HEK293 (cell line): ENCODE measurements around the gene CAPN7.

DNA sequence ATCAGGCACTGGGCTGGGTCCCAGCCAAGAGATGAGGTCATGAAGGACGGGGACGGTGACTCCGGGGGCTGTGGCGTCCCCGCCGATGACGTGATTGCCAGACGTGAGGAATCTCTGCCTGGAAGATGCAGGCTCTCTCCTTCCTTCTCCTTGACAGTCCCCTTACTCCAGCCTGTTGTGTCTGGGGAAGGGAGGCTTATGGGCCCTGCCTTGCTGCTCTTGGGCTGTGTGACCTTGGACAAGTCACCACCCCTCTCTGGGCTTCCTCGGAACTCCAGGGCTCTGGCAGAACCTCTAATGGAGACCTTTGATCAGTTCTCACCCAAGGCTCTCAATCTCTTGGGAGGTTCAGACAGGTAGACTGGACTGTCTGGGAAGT lies 116.9 kb downstream of the FBLN2 start:
- PRO-cap, result no peak
- RRBS, 2 experiments, result no CpG with 5 or more reads among the region's 9 CpGs

GRCh38 chr3:14046878-14047412 lies 77.7 kb downstream of the CHCHD4 start:
- PRO-cap, result no peak
- RRBS, 2 experiments, result no CpG with 5 or more reads among the region's 9 CpGs

DNA sequence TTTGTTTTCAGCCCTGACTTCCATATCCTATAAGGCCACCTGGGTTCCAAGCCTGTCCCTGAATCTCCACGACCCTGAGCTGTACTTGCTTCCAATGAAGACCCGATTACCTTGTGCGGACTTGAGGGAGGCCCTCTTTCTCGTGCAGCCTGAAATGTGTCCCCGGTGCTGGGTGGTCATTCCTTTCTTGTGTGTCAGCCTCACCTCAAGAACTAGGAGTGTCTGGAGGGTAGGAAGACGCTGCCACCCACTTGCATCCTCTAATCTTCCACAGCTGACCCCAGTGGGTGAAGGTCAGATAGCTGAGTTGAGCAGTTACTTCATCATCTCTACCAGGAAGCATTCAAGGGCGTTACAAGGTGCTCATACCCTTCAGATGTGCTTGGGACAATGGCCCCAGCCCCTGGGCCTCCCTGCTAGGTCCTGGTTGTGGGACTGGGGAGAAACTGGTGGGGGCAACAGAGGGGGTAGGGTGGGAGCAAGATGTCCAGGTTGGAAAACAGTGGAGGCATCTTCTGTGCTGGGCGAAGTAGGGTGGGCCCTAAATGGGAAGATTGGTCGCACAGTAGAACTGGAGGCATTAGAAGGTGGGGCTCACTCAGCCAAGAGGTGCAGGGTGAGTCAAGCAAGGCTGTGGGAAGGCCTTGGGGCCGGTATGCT lies 74.2 kb downstream of the LSM3 start:
- PRO-cap, result no peak
- RRBS, 2 experiments, result no CpG with 5 or more reads among the region's 10 CpGs

- PRO-cap, result no peak
- RRBS, 2 experiments, result no CpG with 5 or more reads among the region's 6 CpGs
These were observed 106.6 kb upstream of the SLC6A6 start for GRCh38 chr3:14295785-14296270.

GRCh38 chr3:14415265-14415856 lies 13.0 kb downstream of the SLC6A6 start:
- PRO-cap, result no peak
- RRBS, 2 experiments, result no CpG with 5 or more reads among the region's 6 CpGs

DNA sequence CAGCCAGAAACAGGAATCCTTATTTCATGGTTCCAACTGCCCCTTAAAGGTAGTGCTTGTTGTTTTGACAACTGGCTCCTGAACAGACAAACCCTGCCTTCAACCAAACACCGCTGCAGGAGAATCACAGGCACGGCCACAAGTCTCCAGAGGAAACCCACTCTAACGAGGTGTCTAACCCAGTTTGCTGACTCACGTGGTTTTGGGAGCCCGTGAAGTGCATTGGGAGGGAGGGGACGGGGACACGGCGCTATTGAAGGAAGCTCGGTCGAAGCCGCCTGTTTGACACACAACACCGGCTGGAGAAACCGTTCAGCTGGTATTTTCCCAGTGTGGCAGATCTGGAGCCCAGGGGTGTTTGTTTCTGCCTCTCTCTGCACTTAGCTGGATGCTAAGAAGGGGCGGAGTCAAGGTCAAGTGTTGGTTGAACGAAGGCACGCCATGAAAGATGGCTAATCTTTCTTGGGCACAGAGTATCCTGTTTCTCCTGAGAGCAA lies 22.3 kb downstream of the SLC6A6 start:
- PRO-cap, result no peak
- RRBS, 2 experiments, result no CpG with 5 or more reads among the region's 16 CpGs

- PRO-cap, result no peak
- RRBS, 2 experiments, result 69 to 100% methylated on average over 1 of the region's 15 CpGs
These were observed 33.0 kb downstream of the SLC6A6 start for GRCh38 chr3:14435277-14435897.

DNA sequence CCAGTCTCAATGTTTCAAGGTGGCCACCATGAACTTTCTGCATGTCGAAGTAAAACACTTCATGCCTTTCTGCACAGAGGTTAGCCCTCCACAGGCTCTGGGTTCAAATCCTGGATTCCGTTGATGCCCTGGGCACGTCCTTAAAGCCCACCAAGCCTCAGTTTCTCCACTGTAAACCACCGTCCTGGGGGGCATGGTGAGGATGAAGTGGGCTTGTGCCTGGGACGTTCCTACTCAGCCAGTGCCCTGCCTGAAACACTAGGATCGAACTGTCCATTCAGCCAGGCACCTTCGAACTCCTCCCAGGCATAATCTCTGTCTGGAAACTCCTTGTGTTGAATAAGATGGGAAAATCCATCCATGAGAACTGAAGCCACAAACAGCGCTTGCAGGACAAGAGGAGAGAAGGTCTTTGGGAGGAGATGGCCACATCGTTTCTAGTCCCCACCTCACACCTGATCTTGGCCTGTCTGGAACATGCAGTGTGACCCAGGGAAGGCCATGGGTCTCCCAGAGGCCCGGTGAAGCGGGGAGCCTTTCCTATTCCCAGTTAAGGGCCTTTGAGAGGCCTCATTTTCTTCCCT lies 62.5 kb downstream of the SLC6A6 start:
- PRO-cap, result no peak
- RRBS, 2 experiments, result no CpG with 5 or more reads among the region's 11 CpGs

- PRO-cap, result no peak
- RRBS, 2 experiments, result no CpG with 5 or more reads among the region's 22 CpGs
These were observed 17.9 kb downstream of the GRIP2 start for GRCh38 chr3:14521977-14522861.

GRCh38 chr3:14538725-14539047 lies 1.5 kb downstream of the GRIP2 start:
- PRO-cap, result no peak
- RRBS, 2 experiments, result no CpG with 5 or more reads among the region's 1 CpG

DNA sequence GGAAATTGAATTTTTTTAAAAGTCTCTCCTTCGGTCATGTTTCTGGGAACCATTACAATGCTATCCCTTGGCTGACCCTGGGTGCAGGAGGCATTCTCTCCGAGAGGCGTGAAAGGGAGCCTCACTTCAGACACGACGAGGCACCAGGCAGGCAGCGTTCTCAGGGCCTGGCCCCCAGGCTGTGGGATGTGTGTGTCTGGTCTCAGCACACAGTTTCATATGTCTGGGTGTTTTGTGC lies 33.9 kb downstream of the FGD5 start:
- PRO-cap, result no peak
- RRBS, 2 experiments, result no CpG with 5 or more reads among the region's 6 CpGs

DNA sequence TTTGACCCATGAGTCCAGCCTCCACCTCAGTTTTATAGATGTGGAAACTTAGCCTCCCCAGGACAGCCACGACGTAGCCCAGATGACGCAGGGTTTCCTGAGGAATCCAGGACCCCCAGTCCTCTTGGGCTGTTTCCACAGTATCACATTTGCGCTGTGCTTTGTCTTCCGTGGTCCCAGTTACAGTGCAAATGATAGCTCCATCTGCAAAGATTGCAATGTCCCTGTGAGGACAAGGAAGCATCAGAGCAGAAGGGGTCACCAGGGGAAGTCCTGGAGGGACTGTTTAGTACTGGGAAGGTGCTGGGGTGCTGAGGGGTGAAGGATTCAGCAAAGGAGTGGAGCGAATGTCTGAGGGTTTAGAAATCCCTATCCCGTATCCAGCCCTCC lies 34.2 kb downstream of the FGD5 start:
- PRO-cap, result no peak
- RRBS, 2 experiments, result no CpG with 5 or more reads among the region's 7 CpGs

- PRO-cap, result no peak
- RRBS, 2 experiments, result no CpG with 5 or more reads among the region's 2 CpGs
These were observed 878 bp upstream of the NR2C2 start for GRCh38 chr3:14946603-14946807.

DNA sequence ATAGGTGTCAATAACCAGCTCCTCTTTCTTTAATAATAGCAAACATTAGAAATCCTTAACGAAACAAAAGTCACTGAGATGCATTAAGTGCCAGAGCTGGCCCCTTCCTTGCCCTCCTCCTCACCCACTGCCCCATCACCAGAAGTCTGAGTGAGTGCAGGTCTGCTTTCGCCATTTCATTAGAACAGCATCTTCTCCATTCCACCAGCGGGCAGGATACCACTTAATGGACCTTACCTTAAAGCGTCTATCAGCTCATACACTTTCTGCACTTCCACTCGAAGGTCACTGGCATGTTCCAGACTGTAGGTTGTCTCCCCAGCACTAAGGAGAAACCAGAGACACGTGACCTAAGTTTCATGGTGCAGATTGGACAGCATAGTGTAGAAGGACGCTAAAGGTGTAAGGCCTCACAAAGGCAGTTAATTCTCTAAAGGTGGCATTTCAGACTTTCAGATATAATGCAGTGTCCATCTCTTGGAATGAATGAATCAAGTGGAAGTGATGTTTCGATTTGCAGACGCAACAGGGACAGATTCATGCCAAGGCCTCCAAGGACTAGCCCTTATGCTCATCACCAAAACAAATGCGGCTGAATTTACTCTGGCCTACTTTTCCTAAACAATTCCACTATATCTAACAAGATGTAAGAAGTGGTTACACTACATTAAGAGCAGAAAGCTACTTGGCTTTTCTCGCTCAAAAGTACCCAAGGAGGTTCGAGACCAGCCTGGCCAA lies 12.9 kb upstream of the MRPS25 start:
- PRO-cap, result no peak
- RRBS, 2 experiments, result no CpG with 5 or more reads among the region's 12 CpGs

GRCh38 chr3:15186547-15186945 lies 19.5 kb upstream of the CAPN7 start:
- PRO-cap, result unidirectional peak, plus-strand start at chr3:15186667
- RRBS, 2 experiments, result 32% methylated on average over 2 of the region's 15 CpGs; no CpG with 5 or more reads in 1 of the 2 experiments

GRCh38 chr3:15205716-15206931 lies at the start of gene CAPN7:
Gene CAPN7, plus strand, starts transcription at chr3:15206246.
- PRO-cap, result bidirectional peak, plus-strand start at chr3:15206290, minus-strand start at chr3:15206017; bidirectional peak, plus-strand start at chr3:15206753, minus-strand start at chr3:15206490; bidirectional peak, plus-strand start at chr3:15206827, minus-strand start at chr3:15206847
- RRBS, 2 experiments, result under 1 to 1% methylated on average over 41 to 42 of the region's 115 CpGs

GRCh38 chr3:15330217-15330674 lies 2.1 kb downstream of the SH3BP5 start:
- PRO-cap, result no peak
- RRBS, 2 experiments, result no CpG with 5 or more reads among the region's 8 CpGs

DNA sequence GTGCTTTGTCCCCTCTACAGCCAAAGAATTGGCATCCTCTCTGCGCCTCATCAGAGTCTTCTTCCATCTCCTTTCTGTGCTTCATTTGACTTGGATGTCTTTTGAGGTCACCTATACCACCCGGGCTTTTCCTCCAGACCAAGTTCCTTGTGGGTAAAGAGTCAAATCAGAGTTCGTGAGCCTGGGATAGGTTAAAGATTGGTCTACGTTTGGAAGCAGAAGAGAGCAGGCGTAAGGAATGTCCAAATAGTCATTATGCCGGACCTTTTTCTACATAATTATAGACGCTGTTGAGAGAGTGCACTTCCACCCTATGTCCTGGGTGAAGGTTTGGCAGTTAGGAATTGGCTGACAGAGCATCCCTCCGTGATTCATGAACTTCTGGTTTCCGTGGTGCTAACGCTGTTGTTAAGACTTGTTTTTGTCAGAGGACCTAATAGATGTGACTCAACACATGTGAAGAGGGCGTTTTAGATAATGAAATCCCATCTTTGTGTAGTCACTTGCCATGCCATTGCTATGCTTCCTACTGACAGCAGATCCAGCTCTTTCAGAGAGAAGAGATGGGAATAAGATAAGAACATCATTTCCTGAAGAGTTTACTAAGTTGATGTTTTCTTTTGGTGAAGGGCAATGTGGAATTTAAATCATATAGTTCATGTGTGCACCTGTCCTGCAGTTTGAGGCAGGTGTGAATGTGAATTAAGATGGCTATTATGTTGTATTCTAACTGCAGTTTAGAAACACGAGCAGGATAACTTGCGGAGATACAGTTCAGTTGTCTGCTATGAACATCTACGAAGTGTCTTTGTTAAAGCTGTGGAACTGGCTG lies 1.2 kb downstream of the EAF1 start:
- PRO-cap, result no peak
- RRBS, 2 experiments, result no CpG with 5 or more reads among the region's 14 CpGs

DNA sequence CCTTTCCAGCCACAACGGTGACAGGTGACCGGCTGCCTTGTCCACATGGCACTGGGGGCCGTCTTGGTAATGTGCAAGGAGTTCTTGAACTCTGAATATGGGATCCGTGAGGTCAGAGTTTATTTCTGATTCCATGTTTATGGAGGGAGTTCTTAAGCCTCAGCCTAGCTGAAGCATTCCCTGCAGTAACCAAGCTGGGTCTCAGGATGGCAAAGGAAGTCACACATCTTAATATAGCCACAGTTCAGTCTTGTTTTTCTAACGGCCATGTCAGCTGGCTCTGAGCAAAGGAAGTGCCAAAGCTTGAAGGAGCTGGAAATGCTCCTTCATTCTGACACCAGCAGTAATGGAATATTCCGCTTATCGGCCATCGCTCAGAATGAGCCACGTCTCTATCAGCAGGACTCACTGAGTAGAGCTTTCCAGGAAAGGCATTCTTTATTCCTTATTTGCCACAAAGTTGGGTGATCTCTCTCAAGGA lies 40.5 kb downstream of the EAF1 start:
- PRO-cap, result no peak
- RRBS, 2 experiments, result no CpG with 5 or more reads among the region's 9 CpGs

DNA sequence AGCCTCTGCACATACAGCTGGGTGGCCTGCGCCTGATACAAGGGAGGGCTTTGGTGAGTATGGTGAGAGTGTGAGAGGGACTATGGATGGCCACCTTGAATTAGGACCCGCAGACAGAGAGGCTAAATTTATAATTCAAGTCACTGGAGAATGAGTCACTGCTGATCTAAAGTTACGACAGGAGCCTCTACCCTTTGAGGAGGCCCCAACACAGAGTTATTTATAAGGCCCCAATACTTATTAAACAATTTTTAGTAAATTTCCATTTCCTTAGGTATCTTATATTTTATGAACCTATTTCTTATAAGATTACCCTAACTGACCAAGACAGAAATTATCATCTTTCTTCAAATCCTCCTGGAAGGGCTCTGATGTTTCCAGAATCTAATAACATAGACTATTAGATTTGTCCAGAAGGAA lies 2.6 kb upstream of the COLQ start:
- PRO-cap, result no peak
- RRBS, 2 experiments, result no CpG with 5 or more reads among the region's 3 CpGs